Myometrial cell (primary cell): ENCODE measurements around a stretch of chr2.

- RAMPAGE, long total RNA = no peak
Measured at GRCh38 chr2:129877232-129878514, 101.8 kb upstream of the RAB6C start.

GRCh38 chr2:129933372-129933820, 46.1 kb upstream of the RAB6C start:
- RAMPAGE, long total RNA = no peak

DNA sequence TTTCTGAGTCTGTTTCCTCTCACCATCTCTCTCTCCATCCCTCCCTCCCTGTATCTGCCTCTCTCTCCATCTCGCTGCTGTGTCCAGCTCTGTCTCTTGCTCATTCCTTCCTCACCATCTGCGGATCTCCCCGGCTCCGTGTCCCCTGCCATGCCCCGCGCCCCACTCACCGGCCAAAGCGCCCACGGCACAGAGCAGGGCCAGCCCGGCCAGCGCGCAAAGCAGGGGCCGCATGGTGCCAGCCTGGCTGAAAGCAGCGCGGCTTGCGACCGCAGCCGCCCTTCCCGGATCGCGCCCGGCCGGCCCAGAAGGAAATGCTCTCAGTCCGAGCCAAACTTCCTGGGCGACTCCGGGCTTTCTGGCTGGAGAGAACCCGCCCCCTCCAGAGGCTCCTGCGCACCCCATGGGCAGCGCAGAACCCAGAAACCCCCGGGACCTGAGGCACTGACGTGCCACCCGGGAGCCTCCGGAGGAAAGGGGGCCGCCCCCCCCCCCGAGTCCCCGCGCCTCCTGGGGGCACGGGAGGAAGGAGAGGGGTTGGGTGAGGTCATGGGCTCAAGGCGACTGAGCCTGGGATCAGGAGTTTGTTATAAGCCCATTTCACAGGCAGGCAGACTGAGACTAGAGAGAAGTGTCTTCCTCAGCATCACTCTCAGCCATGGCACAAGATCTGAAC, 45.3 kb upstream of the RAB6C start:
- RAMPAGE, long total RNA = no peak

DNA sequence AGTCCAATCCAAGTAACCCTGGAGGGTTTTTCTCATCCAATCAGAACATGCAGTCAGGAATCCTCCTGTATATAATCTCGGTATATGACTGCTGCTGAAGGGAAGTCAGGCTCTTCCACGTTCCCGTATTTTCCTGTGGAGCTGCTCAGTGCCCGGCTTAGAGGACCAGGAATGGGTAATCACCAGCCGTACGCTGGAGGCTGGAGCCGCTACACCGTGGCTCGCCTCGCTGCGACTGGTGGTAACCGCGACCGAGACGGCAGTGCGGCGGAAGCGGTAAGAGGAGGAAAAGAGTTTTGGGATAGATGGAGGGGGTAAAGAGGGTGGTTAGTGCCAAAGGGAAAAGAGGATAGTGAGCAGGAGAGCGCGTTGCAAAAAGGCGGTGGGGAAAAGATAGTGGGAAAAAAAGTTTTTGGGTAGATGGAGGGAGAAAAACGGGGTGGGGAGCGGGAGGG, 528 bp upstream of the POTEF start:
- RAMPAGE, long total RNA = no peak

DNA sequence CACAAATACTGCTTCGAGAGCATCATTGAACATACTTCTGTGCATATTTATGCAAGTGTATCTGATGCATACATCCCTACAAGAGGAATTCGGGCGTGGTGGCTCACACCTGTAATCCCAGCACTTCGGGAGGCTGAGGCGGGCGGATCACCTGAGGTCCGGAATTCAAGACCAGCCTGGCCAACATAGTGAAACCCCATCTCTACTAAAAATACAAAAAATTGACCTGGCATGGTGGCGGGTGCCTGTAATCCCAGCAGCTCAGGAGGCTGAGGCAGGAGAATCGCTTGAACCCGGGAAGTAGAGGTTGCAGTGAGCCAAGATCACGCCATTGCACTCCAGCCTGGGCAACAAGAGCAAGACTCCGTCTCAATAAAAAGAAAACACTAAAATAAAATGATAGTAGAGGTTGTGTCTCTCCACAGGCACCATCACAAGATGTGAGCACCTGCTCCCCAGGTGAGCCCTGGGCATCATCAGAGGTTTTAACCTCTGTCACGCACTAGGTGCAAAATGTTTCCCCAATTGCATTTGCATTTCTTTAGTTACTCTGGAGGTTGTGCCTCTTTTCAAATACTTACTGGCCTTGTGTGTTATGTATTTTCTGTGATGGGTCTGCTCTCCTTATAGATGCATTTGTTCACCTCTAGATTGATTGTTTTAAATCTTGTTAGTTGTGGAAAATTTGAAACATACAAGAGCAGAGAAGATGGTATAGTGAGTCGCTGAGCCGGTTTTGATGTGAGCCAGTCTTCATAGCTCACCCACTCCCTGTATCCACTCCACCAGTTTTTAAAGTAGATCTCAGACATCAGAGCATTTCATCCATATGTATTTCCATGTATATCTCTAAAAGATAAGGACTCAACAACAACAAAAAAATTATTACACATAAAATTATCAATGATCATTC, 6.3 kb downstream of the IMP4 start:
- RAMPAGE, long total RNA = no peak

DNA sequence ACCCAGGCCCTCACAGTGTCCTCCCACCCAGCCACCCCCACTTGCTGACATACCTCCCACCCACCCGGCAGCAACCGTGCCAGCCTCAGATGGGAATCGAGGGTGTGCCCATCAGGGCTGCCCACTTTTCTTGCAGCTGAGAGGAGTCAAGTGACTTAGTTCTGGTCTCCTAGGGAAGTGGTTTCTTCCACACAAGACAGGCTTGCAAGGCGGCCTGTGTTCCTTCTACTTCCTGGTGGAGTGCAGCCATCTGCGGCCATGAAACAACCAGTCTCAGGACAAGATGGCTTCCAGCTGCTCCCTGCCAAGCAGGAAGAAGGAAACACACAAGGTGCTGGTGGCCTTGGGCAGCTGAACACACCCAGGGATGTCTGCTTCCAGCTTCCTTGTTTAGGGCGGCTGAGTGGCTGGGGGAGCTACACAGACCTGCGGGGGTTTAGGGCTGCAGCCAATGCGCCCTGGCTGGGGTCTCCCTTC, 34.6 kb downstream of the PTPN18 start:
- RAMPAGE, long total RNA = no peak

DNA sequence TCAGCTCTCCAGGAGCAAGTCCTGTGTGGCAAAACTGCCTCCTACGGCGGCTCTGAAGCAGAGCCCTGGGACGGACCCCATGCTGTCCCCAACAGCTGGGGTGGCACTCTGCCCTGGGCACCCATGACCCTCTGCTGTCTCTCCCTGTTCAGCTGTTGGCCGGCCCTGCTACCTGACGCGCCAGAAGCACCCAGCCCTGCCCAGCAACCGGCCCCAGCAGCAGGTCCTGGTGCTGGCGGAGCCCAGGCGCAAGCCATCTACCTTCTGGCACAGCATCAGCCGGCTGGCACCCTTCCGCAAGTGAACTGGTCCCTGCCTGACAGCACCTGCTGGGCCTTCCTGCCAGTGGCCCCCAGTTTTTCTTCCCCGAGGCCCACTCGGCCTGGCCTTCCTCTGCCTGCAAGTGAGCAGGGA, 47.4 kb downstream of the FAM168B start:
- RAMPAGE, long total RNA = no peak

DNA sequence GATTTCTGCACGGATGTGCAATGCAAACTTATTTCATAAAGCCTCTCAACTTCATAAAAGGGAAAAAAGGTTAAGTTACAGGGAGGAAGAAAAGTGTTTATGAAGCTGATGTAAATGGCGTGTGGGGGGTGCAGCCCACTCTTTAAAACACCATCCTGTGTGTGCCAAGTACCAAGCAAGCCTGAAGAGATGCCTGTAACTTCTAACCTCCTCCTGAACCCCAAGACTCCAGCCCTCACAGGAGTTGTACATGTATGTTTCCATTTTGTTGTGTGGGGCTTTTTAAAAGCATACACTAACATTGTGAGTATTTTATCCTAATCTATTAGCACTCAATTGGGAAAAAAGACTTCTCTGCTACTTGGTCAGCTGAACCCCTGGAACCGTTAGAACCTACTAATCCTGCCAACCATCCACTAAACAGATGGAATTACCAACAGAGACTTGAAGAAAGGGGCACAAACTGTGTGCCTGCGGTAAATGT, 43.2 kb downstream of the FAM168B start:
- RAMPAGE, long total RNA = no peak

GRCh38 chr2:131067886-131068155, 25.4 kb downstream of the FAM168B start:
- RAMPAGE, long total RNA = no peak

GRCh38 chr2:131488719-131489378, 3.3 kb downstream of the MZT2A start:
- RAMPAGE, long total RNA = no peak

- RAMPAGE, long total RNA = no peak
Measured at GRCh38 chr2:131646567-131647306, 119.0 kb downstream of the CCDC74A start.

- RAMPAGE, long total RNA = no peak
Measured at GRCh38 chr2:131683093-131683304, 155.3 kb downstream of the CCDC74A start.

DNA sequence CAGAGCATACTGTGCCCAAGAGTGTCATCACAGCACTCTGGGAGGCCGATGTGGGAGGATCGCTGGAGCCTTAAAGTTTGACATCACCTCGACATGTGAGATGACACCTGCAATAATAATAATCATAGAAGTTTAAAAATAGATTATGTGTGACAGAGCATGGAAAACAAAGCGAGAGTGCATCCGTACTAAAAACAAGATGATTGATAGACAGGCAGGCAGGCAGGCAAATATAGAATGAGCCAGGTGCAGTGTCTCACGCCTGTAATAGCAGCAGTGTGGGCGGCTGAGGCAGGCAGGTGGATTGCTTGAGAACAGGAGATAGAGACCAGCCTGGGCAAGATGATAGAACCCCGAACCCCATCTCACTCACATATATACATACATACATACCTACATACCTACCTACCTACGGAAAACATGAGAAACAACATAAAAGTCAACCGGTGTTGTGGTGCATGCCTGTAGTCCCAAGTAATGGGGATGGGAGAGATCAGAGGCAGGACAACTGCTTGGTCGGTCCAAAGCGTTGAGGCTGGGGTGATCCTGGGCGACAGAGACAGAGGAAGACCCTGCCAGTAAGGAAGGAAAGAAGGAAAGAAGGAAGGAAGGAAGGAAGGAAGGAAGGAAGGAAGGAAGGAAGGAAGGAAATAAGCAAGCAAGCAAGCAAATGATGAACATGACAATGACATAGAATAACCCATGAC, 115.0 kb upstream of the ANKRD30BL start:
- RAMPAGE, long total RNA = no peak

DNA sequence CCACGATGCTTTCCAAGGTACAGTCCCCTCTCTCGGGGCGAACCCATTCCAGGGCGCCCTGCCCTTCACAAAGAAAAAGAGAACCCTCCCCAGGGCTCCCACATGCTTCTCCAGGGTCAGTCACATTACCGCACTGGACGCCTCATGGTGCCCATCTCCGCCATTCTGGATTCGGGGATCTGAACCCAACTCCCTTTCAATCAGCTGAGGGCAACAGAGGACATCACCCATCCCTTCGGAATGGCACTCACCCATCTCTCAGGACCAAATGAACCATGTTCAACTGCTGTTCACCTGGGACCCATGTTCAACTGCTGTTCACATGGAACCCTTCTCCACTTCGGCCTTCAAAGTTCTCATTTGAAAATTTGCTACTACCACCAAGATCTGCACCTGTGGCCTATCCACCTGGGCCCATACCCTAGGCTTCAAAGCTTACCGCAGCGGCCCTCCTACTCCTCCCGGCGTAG, 119.0 kb upstream of the ANKRD30BL start:
- RAMPAGE, long total RNA = no peak

GRCh38 chr2:132439739-132440615, 23.4 kb downstream of the GPR39 start:
- RAMPAGE, long total RNA = no peak

DNA sequence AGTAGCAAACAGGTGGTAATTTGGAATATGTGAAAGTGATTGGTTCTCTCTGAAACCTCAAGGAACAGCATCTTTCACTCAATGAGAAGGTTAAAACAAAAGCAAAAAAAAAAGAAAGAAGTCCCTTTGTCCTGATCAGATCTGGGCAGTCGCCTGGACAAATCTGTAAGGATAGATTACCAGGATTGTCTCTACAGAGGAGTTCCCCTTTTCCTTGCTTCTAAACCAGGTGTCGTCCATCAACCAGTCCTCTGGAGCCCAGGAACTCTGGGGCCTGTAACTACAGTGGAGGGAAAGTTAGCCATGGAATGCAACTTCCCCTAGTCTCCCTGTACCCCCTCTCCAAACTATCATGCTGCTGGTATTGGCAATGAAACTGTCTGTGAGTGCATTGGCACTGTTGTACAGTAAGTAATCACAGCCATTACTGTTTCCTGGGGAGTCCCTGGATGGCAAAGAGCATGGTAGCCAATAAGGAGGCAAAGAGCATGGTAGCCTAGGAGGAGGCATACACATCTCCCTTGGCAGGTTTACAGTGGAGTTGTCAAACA, 48.6 kb downstream of the GPR39 start:
- RAMPAGE, long total RNA = no peak

GRCh38 chr2:132494660-132495176, 78.1 kb downstream of the GPR39 start:
- RAMPAGE, long total RNA = no peak

GRCh38 chr2:133265165-133266106, 302.8 kb downstream of the NCKAP5 start:
- RAMPAGE, long total RNA = no peak

- RAMPAGE, long total RNA = no peak
Measured at GRCh38 chr2:133470201-133470938, 97.9 kb downstream of the NCKAP5 start.

- RAMPAGE, long total RNA = no peak
Measured at GRCh38 chr2:133674181-133675350, 106.3 kb upstream of the NCKAP5 start.